GM23338 (cell line): ENCODE results near the genes ASF1A and SERINC1.

DNA sequence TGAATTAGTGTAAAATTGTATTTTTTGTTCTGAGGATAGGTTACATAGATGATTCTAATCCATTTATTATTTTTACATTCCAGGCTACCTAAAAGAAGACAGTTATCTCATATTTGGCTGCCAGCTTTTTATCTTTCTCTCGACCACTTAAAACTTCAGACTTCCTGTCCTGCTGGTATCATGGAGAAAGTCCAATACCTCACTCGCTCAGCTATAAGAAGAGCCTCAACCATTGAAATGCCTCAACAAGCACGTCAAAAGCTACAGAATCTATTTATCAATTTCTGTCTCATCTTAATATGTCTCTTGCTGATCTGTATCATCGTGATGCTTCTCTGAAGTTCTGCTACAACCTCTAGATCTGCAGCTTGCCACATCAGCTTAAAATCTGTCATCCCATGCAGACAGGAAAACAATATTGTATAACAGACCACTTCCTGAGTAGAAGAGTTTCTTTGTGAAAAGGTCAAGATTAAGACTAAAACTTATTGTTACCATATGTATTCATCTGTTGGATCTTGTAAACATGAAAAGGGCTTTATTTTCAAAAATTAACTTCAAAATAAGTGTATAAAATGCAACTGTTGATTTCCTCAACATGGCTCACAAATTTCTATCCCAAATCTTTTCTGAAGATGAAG, 10.8 kb downstream of the PLN start:
- PRO-cap = no peak
- RAMPAGE, long total RNA = no peak

DNA sequence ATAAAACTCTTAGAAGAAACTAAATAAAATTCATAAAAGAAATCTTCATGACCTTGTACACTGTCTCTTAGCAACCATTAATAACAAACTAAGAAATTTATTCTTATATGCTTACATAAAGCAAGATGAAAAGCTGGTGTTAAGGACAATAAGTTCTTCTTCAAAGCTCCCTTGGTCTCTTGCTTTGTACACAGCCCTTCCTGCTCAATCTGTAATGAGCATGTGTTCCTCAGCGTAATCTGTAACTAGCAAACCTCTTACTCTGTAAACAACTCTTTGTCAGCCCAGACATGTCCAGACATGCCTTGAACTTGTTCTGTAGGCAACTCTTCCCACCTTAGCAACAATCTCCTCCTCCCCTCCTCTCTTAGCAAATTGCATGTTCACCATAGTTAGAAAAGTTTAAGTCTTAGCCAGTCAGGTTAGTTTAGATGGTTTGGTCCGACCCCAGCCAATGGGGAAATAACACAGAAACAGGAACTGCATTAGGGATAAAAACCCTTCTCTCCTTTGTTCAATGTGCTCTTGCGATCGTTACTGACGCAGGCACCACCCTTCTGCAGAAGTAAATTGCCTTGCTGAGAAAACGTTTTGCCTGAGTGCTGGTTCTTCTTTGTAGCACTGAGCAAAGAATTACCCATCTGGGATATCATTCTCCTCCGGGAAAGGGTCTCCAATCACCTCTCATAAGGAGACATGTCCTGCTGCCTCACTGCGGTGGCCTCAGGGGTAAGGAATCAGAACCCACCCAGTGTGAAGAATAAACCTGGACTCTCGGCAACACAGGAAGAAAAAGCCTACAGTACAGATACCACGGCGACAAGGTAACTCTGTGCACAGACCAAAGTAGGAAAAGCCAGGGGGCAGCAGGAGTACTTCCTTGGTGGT, 26.0 kb downstream of the PLN start:
- PRO-cap = no peak
- RAMPAGE, long total RNA = no peak

DNA sequence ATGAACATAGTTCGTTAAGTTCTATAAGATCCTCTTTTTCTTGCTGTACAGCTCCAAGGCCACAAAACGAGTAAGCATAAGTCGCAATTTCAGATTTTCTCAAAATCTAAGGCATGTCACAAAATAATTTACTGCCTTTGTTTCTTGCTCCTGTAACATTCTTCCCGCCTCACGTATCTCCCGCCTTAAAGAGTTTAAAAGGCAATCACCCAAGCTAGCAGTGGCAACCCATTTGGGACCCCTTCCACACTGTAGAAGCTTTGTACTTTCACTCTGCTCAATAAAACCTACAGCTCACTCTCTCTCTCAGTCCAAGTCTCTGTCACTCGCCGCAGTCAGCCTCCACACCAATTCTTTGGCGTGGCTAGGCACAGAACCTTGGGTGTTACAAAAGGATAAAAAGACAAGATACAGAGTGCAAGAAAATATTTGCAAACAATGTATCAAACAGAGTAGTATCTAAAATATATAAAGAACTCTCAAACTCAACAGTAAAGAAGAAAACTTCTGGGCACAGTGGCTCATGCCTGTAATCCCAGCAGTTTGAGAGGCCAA, 24.9 kb downstream of the CEP85L start:
- PRO-cap = no peak
- RAMPAGE, long total RNA = no peak

- PRO-cap = no peak
- RAMPAGE, long total RNA = no peak
Observed at GRCh38 chr6:118756063-118756487, 104.7 kb upstream of the CEP85L start.

DNA sequence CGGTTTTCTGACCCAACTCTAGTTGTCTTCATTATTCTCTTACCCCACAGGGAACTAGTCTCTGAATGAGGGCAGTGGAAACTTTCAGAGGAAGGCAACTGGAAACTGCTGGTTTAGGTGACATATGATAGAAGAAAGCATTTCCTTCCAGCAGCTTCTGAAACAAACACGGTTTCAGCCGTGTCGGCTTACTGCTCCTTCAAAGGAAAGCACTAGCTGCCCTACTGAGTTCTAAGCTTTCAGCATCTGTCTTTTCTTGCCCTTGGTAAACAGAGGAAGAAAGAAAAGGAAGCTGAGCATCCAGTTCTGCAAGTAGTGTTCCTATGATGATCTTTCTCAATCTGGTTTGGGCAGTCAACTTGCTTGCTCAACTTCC, 117.5 kb upstream of the CEP85L start:
- PRO-cap = no peak
- RAMPAGE, long total RNA = no peak

- PRO-cap = no peak
- RAMPAGE, long total RNA = no peak
Observed at GRCh38 chr6:118821521-118822032, 72.4 kb upstream of the ASF1A start.

DNA sequence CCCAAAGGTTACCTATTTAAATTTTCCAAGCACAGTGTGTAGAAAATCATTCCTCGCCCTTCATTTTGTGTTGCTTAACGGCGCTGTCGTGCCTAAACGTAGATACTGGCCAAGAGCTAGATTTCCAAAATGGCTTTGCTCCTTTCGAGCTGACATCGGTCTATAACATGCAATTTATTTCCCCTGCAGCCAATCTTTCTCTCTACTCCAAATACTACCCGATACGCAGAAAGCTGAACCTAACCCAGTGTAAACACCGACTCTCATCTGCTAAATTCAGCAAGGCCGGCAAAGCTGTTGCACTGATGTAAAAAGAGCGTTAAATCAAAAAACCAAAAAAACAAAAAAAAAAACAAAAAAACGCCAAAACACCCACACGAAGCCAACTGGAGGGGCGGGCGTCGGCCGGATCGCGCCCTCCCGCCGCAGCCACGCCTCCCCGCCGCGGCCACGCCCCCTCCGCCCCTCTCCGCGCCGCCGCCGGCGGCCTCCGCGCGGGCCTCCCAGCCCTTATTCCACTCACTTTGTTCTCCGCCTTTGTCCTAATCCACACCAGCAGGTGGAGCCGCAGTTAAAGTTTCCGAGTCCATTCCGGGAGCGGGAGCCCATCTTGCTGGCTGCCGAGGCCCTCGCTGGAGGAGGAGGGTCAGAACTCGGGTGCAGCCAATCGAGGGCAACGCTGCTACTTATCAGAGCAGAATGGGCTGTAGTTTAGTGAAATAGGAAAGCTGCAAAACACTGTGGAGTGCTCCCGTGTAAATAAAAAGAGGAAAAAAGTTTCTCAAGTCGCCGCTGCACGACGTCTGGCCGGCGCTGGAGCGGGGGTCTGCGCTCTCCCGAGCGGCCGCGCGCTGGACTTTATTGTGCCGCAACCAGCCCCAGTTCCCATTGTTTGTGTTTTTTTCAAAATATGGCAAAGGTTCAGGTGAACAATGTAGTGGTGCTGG, at the start of gene ASF1A:
Gene ASF1A, plus strand, starts transcription at position 649 of the 947 bp plus-strand sequence.
- PRO-cap = bidirectional peak, plus-strand start at position 141 of the sequence, minus-strand start at position 137 of the sequence; bidirectional peak, plus-strand start at position 589 of the sequence, minus-strand start at position 314 of the sequence
- RAMPAGE, long total RNA = start-site peak on the plus strand centred at position 666 of the sequence, 301 bp wide, 797 and 136 reads in 2 replicates

GRCh38 chr6:118993830-118994435, 59.0 kb upstream of the MCM9 start:
- PRO-cap = no peak
- RAMPAGE, long total RNA = no peak

- PRO-cap = no peak
- RAMPAGE, long total RNA = no peak
Observed at GRCh38 chr6:119188320-119188664, 109.8 kb upstream of the FAM184A start.

- PRO-cap = no peak
- RAMPAGE, long total RNA = no peak
Observed at GRCh38 chr6:119218458-119219348, 130.9 kb downstream of the MAN1A1 start.

DNA sequence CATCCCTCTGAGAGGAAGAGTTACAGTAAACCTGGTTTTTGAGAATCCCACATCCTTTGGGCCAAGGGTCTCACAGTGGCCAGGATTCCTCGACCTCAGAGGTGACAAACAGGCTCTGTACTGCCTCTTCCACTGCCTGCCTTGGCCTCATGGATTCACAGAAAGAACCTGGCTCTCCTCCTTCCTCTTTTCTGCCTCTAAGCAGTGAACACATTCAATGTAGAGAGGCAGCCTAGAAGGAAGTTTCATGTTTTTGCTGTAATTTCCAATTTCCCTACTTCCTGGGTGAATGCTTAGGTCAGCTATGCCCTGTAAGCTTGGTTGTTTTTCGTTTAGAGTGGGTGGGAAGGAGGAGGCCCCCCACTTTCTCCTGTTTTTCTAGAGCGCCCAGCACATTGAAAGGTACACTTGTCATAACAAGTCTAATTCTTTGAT, 99.7 kb upstream of the MAN1A1 start:
- PRO-cap = no peak
- RAMPAGE, long total RNA = no peak

GRCh38 chr6:119490976-119491511, 141.5 kb upstream of the MAN1A1 start:
- PRO-cap = no peak
- RAMPAGE, long total RNA = no peak

DNA sequence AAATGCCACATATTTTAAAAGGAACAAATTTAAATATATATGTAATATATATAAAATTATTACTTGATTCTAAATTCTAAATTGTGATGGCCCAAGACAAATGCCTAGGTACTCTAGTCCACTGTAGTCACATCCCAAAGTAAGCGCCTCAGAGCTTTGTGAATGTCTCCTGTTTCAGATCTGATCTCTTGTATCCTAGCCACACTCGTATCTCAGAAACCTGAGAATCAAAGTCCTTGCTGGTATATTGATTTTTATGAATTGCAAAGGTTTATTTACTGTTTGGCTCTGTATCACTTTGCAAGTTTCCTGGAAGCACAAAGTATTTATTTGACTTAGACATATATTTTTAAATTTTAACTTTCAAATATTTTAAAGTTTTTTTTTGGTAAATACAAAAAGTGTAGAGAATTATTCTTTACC, 148.8 kb upstream of the MAN1A1 start:
- PRO-cap = no peak
- RAMPAGE, long total RNA = no peak

- PRO-cap = no peak
- RAMPAGE, long total RNA = no peak
Observed at GRCh38 chr6:119614307-119614561, 264.7 kb upstream of the MAN1A1 start.

DNA sequence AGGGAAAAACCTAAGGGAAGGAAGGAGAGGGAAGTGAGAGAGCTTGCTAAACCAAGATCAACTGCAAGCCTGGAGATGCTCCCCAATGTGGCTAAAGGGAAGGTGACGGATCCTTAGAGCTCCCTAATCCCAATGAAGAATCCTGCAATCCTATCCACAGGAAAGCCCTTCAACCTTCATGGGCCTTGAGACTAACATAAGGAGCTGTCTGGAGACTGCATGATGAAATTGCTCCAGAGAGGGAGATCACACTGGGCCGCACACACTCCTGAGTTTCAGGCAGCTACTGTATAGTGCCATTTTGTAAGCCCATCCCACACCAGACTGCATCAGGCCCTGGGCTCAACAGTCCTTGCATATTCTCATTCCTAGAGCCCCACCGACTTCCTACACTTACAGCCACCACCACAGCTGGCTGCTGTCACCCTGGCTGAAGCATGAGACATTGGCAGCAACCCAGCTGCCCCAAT, 877.2 kb upstream of the MAN1A1 start:
- PRO-cap = no peak
- RAMPAGE, long total RNA = no peak

DNA sequence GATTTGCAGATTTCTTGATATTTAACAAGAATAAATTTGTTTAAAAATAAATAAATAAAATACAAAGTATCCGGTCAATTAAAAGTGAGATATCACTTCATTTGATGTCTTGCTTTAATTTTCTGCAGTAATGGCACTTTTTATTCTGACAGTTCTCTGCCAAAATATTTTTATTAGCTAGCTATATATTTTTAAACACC, 342.0 kb downstream of the GJA1 start:
- PRO-cap = no peak
- RAMPAGE, long total RNA = no peak

- PRO-cap = no peak
- RAMPAGE, long total RNA = no peak
Observed at GRCh38 chr6:121780775-121781407, 345.4 kb downstream of the GJA1 start.

- PRO-cap = bidirectional peak, plus-strand start at chr6:121932933, minus-strand start at chr6:121932747
- RAMPAGE, long total RNA = no peak
Observed at GRCh38 chr6:121932520-121933101, 466.8 kb upstream of the HSF2 start.

DNA sequence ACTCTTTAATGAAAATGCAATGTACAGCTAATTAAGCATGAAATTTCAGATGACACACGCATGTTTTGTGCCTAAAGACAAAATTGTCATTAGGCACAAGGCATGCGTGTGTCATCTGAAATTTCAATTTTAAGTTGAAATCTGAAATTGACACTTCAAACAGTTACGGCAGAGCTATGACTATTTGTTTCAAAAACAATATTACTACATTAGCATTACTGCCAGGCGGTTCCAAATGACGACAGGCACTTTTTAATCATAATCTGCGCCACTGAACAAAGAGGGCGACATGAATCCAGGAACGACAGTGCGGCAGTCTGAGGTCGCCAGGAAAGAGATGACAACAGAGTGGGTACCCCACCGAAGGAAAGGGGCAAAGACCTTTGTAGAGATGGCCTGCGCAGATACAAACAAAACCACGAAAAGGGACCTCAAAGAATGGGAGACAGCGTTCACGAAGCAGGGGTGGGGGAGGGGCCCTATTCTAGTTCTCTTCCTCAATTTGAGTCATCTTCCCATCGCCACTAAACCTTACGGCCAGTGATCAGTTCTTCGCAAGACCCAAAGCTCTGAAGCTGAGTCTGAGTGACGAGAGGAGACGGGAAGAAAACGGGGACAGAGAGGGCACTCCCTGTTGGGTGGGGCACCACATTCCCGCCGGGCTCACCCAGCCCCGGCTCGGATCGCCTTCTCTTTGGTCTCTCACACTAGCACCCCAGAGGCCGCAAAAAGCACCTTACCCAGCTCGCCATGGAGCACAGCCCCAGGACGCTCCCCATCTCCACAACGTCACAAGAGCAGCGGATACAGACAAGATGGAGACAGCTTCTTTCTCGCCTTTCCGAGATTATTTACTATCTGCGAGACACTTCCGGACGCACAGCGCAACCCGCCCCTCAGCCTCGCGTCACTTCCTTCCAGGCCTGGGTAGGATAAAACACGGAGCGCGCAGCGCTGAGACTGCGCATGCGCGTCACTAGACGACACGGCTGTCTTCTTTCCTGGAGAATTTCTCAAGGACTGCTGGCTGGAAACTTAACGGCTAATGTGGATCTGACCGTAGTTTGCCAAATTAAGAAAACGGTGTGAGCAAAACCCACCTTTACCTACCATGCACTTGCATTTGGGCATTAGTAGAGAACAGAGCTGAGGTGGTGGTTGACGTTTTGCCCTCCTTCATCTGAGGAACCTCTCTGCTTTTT, at the start of gene SERINC1:
Gene SERINC1, minus strand, starts transcription at position 849 of the 1,202 bp plus-strand sequence.
- PRO-cap = unidirectional peak, plus-strand start at position 278 of the sequence; unidirectional peak, plus-strand start at position 307 of the sequence; bidirectional peak, plus-strand start at position 594 of the sequence, minus-strand start at position 542 of the sequence; bidirectional peak, plus-strand start at position 976 of the sequence, minus-strand start at position 849 of the sequence
- RAMPAGE, long total RNA = no peak

GRCh38 chr6:122568429-122568769, 41.8 kb upstream of the PKIB start:
- PRO-cap = no peak
- RAMPAGE, long total RNA = no peak